Ovary (tissue), 7 donors: ENCODE measurements around a stretch of chr14.

GRCh38 chr14:95547437-95548313 is 12.8 kb downstream of the GLRX5 start:
- PRO-cap, 7 experiments: no peak in any of the 7 experiments
- RAMPAGE, long total RNA, 2 experiments: no peak in any of the 2 experiments

- PRO-cap, 7 experiments: no peak in any of the 7 experiments
- RAMPAGE, long total RNA, 2 experiments: no peak in any of the 2 experiments
These were observed 65.5 kb upstream of the TCL1B start for GRCh38 chr14:95620722-95621079.

GRCh38 chr14:95741115-95741672 is 27.3 kb upstream of the TCL1A start:
- PRO-cap, 7 experiments: no peak in any of the 7 experiments
- RAMPAGE, long total RNA, 2 experiments: no peak in any of the 2 experiments

- PRO-cap, 7 experiments: no peak in any of the 7 experiments
- RAMPAGE, long total RNA, 2 experiments: no peak in any of the 2 experiments
These were observed 7.8 kb downstream of the BDKRB1 start for GRCh38 chr14:96263452-96264597.

GRCh38 chr14:96461914-96462672 is 40.1 kb upstream of the PAPOLA start:
- PRO-cap, 7 experiments: no peak in any of the 7 experiments
- RAMPAGE, long total RNA, 2 experiments: no peak in any of the 2 experiments

GRCh38 chr14:97706968-97707203 is 909.7 kb downstream of the VRK1 start:
- PRO-cap, 7 experiments: no peak in any of the 7 experiments
- RAMPAGE, long total RNA, 2 experiments: no peak in any of the 2 experiments

DNA sequence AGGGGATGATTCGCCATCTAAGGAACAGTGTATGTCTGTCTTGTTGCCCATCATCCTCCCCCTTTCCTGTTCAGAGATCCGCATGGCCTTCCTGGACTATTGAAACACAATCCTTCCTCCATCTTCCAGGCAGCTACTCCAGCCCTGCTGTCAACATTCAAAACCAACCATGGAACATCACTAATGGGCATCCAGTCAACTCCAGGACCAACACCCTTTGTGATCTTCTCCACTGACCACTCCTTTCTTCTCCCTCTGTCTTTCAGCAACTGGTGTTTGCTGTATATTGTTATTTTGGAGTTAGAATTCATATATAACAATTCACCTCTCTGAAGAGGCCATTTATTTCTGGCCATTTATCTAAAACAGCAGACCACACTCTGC is 1188.2 kb downstream of the VRK1 start:
- PRO-cap, 7 experiments: no peak in any of the 7 experiments
- RAMPAGE, long total RNA, 2 experiments: no peak in any of the 2 experiments

DNA sequence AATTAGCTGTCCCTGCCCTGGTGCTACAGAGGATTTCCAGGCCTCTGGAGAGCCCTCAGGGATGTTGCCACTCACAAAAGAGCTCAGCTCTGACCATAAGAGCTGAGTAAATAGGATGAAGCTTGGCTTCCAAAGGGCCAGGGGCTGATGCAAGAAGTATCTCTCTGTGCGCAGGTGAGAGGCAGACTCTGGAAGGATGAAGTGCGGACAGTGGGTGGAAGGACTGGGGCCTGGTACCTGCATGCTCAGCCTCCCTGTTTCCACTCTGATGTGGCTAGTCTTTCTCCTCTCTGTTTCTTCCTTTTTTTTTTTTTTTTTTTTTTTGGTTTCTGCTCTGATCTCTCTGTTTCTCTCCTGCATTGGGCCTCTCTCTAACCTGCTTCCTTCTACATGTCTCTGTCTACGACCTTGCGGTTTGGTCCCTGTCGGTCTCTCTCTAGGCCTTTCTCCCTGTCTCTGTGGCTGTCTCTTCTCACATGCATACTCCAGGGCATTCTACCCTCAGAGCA is 1096.7 kb downstream of the BCL11B start:
- PRO-cap, 7 experiments: no peak in any of the 7 experiments
- RAMPAGE, long total RNA, 2 experiments: no peak in any of the 2 experiments

GRCh38 chr14:98273169-98273611 is 998.8 kb downstream of the BCL11B start:
- PRO-cap, 7 experiments: no peak in any of the 7 experiments
- RAMPAGE, long total RNA, 2 experiments: no peak in any of the 2 experiments

GRCh38 chr14:98972674-98973455 is 299.1 kb downstream of the BCL11B start:
- PRO-cap, 7 experiments: no peak in any of the 7 experiments
- RAMPAGE, long total RNA, 2 experiments: start-site peak on the minus strand in 1 of 2 experiments, at chr14:98973121-98973224 at its widest, 6 reads per replicate

GRCh38 chr14:99191583-99192756 is 80.0 kb downstream of the BCL11B start:
- PRO-cap, 7 experiments: peak in 3 of 7 experiments; most common plus-strand start chr14:99192040 (in 2); most common minus-strand start chr14:99192093 (in 2)
- RAMPAGE, long total RNA, 2 experiments: no peak in any of the 2 experiments

GRCh38 chr14:99240995-99241693 is 30.9 kb downstream of the BCL11B start:
- PRO-cap, 7 experiments: no peak in any of the 7 experiments
- RAMPAGE, long total RNA, 2 experiments: no peak in any of the 2 experiments

GRCh38 chr14:99287180-99287711 is 15.2 kb upstream of the BCL11B start:
- PRO-cap, 7 experiments: no peak in any of the 7 experiments
- RAMPAGE, long total RNA, 2 experiments: no peak in any of the 2 experiments

DNA sequence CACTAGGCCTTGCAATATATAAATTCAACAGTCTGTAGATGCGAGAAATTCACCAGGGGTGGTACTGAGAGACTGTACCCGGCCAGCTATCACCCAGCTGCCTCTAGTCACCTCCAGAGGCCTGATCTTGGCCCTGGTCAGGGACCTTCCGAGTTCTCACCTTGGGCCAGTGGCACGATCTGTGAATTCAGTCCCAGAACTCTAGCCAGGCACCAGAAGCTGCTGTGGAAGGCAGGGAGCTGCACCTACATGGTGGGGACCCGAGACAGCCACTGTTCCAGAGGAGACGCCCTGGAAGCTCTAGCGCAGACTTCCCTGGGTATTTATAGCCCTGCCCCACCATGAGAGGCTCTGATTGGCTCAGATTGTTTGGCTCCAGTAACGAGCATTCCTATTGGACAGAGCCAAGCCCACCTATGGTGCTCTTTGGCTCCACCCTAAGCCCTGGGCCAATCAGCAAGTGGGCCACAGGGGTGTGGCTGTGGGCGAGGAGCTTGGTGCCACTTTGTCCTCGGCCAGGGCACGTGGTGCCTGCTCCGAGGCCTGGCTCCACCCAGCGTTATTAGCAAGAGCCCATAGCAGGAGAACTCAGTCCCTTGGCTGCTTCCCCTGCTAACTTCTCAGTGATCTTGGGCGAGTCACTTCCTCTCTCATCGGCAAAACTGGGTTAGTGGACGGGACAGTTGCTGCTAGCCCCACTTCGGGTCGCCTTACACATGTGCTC is 88.9 kb upstream of the BCL11B start:
- PRO-cap, 7 experiments: no peak in any of the 7 experiments
- RAMPAGE, long total RNA, 2 experiments: no peak in any of the 2 experiments

GRCh38 chr14:99412129-99412590 is 68.5 kb downstream of the SETD3 start:
- PRO-cap, 7 experiments: no peak in any of the 7 experiments
- RAMPAGE, long total RNA, 2 experiments: no peak in any of the 2 experiments

GRCh38 chr14:99523082-99523767 is 42.0 kb downstream of the CCNK start:
- PRO-cap, 7 experiments: peak in 2 of 7 experiments; most common plus-strand start chr14:99523193 (in 1); most common minus-strand start chr14:99523370 (in 1)
- RAMPAGE, long total RNA, 2 experiments: no peak in any of the 2 experiments

DNA sequence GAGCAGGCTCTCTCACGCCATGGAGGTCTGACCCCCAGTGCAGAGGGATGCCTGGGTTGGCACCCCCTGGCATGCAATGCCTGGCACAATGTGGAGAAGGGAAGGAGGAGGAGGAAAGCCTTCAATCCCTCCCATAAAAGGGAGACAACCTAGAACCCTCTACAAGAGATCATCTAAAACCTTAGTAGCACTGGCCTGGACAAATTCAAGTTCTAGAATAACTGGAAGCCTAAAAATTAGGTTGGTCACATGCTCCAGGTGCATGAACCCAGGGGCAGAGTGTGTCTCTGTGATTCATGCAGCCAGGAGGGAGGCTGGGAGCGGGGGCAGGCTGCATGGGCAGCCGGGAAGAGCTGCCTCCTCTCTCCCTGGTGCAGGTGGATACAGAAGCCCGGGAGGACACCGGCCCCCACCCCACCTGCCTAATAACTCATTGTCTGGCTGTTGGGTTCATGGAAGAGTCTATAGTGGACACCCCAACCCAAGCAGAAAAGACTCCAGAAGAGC is 38.7 kb downstream of the CCDC85C start:
- PRO-cap, 7 experiments: no peak in any of the 7 experiments
- RAMPAGE, long total RNA, 2 experiments: no peak in any of the 2 experiments

- PRO-cap, 7 experiments: no peak in any of the 7 experiments
- RAMPAGE, long total RNA, 2 experiments: no peak in any of the 2 experiments
These were observed 7.2 kb downstream of the CCDC85C start for GRCh38 chr14:99596625-99597327.

DNA sequence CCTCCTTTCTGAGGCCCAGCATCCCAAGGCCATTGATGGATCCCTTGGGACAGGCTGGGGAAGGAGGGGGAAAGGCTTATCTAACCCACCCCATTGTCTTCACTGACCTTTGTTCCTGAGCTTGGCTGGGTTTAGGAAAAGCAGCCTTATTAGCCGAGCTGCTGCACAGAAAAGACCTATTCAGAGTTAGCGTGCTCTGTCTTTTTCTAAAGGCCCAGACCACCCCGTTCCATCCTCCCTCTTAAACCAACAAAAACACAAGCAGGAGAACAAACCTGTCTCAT is 5.1 kb downstream of the CCDC85C start:
- PRO-cap, 7 experiments: no peak in any of the 7 experiments
- RAMPAGE, long total RNA, 2 experiments: no peak in any of the 2 experiments

DNA sequence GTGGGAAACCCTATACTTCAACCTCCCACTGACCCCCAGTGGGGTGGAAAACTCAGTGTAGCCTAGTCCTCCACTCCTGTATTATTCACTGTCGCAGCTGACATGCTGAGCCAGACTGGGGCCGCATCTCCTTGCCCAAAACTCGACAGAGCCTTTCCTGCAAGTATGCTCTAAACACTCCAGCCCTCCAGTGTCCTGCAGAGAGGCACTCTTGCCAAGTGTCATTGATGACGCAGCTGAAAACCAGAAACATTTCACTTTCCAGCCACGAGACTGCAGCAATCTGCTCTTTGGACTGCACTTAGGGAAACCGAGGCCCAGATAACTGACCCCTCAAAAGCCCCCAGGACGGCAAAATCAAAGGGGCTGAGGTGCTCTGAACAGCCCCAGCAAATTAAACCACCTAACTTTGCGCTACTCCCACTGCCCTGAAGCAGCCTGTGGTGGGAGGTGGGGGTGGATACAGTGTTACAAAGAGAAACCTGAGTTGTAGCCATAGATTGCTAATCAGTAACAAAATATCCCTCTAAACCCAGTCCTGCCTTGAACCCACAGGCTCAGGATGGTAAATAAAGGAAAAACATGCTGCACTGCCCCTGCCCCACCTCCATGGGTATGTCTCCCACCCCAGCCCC is 2.6 kb downstream of the CCDC85C start:
- PRO-cap, 7 experiments: peak in 2 of 7 experiments; most common plus-strand start position 253 of the sequence (in 2); most common minus-strand start position 192 of the sequence (in 1)
- RAMPAGE, long total RNA, 2 experiments: no peak in any of the 2 experiments